Measurements from ENCODE around the genes STARD3 and THRA.

GRCh38 chr17:39627935-39628973 lies 1.5 kb downstream of the PPP1R1B start:
- PRO-cap = no peak

DNA sequence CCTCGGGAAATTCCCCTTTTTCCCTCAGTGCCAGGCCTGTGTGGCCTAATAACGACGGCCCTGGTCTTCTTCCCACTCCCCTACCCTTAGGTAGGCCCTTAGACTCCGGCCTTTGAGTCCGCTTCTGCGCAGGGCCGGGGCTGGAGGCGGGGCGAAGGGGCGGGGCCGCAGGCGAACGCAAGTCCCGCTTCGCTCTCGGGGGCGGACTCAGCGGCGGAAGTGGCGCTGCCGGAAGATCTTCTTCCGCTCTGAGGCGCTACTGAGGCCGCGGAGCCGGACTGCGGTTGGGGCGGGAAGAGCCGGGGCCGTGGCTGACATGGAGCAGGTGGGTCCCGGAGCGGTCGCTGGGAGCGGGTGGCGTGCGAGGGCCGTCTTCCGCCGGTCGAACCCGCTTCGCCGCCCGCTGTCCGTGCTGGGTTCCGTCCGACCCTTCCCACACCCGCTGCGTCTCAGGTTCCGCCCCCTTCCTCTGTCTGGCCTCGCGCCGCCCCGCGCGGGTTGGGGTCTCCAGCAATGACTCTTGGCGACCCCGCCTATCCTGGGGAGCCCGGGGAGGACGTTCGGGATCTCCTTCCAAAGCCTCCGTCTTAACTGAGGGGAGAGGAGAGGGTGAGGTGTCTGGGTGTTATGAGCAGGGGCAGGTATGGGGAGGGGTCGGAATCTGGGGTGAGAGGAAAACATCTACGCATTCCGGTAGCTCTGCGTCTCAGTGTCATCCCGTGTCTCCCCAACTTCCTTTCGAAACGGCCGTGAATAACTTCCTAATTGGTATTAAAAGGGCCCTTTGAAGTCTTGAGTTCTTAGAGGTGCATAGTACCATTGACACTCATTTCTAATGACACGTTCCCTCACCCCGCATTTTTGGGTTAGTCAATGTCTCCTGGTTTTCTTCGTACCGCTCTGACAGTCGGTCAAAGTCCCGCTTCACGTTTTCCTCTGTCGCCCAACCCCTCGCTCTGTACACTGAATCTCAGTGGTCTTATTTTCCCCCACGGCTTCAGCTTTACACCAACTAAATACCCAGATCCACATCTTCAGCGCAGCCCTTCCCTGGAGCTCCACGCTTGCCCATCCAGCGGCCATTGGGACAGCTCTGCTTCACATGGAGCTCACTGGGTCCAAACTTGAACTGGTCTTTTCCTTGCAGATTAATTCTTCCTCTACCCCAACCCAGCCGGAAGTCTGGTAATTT lies at the start of gene STARD3:
STARD3 (plus strand) TSS at position 238 of the 1,192 bp plus-strand sequence.
- PRO-cap = bidirectional peak, plus-strand start at position 296 of the sequence, minus-strand start at position 107 of the sequence; bidirectional peak, plus-strand start at position 445 of the sequence, minus-strand start at position 451 of the sequence

DNA sequence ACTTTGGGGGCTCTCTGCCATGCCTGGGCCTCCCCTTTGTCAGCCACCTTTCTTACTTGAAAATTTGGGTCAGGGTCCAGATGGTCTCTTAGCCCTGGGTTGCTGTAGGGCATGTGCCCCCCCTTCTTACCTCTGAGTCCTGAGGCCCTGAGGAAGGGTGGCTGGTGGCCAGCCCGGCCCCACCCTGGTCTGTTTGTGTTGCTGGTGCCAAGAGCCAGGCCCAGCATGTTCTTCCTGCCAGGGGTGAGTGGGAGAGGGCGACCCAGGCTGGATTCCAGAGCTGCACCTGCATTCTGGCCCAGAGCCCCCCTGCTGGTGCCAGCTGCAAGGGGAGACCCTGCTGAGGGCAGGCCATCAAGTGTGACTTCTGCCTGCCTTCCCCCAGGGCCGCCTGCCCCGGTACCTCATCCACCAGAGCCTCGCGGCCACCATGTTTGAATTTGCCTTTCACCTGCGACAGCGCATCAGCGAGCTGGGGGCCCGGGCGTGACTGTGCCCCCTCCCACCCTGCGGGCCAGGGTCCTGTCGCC lies 2.7 kb upstream of the TCAP start:
- PRO-cap = no peak

GRCh38 chr17:39728894-39729764 lies 1.2 kb downstream of the MIEN1 start:
- PRO-cap = no peak

- PRO-cap = no peak
Observed at GRCh38 chr17:39738501-39739035, 830 bp downstream of the GRB7 start.

DNA sequence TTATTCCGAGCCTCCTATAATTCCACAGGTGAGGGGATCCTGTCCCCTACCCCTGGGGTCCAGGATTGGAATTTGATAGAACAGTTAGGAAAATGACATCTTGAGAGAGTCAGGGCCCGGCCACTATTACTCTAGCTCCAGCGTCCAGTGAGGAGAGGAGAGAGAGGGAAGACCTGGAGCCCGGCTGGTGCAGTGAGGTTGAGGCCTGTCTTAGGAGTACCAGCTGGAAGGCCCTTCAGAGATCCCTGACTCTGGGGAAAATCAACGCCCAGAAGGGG lies 17.3 kb downstream of the GRB7 start:
- PRO-cap = no peak

DNA sequence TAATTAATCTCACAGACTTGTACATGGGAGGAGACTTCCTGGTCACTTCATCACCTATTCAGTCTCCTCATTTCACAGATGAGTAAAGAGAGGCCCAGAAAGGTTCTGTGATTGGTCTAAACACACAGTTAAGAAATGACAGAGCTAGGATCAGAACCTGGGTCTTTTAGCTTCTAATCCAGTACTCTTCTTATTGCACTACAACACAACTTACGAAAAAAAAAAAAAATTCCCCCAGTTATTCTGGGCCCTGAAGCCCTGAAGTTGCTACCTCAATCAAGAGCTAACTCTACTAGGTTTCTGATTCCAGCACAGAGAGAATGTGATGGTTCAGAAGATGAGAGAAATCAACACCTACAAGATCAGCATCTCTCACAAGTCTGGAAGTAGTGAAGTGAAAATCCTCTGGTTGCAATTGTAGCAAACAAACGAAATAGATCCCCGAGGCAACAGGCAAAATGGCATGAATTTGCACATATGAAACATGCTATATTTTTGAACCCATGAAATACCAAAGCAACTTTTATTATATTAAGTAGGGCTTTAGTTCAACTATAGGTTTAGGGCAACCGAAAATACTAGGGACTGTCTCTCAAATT lies 37.4 kb downstream of the GRB7 start:
- PRO-cap = no peak

DNA sequence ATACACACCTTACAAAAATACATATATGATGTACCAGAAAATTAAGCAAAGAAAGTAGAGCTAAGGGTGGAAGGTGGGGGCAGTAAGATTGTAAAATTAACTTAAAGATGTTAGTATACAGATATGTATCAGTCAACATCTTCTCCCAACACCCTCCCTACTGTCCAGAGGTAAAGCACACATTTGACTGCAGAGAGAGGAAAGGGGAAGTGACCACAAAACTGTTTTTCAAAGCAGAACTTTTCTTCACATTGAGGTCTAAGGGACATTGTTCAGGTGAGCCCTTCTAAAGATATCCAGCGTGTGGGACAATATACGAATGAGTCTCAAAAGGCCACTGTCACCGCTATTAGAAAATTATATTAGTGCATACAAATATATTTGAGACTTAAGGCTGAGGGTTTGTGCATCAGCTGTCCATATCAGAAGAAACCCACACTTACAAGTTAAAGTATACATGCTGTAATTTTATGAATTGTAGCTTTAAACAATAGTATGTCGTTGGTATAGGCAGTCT lies 845 bp upstream of the IKZF3 start:
- PRO-cap = no peak

GRCh38 chr17:39924776-39925936 lies 2.2 kb downstream of the ORMDL3 start:
- PRO-cap = no peak

GRCh38 chr17:39964033-39964240 lies 1.1 kb downstream of the GSDMA start:
- PRO-cap = no peak

- PRO-cap = no peak
Observed at GRCh38 chr17:40026578-40027364, 11.5 kb downstream of the CSF3 start.

GRCh38 chr17:40058388-40058845 lies 4.2 kb upstream of the MED24 start:
- PRO-cap = no peak

DNA sequence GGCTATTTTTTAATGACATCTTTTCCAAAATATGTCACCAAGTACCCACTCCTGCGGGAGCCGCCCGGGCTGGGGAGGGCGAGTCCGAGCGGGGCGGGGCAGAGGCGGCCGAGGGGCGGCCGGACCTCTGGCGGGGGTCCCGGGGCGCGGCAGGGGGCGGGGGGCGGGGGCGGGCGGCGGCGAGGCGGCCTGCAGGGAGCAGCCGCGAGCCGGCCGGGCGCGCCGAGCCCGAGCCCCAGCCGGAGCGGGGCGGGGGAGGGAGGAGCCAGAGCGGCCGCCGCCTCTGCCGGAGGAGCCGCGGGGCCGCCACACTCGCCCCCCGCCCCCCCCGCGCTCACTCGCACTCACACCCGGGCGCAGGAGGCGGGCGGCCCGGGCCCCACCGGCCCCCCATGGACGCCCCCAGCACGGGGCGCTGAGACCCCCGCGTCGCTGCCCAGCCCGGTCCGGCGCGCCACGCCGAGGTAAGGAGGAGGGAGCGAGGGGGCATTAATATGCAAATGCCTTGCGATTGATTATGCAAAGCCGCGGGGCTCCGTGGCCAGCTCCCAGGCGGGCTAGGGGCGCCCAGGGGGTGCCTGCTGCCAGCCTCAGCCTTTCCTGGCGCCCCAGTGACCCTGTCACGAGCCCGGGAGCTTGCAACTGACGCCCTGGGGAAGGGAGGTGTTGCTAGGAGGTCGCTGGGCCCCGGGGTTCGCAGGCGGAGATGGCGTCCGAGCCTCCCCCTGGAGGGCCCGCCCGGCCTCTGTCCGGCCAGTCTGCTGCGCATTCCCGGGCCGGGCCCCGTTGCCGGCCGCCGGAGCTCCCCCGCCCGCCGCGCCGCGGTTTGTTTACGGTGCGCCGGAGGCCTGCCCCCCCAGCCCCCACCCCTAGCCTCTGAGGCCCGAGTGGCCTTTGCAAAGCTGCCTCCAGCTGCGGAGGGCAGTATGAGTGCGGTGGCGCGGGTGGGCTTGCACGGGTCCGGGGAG lies at the start of gene THRA:
THRA (plus strand) TSS at position 337 of the 968 bp plus-strand sequence.
- PRO-cap = unidirectional peak, plus-strand start at position 238 of the sequence; unidirectional peak, plus-strand start at position 252 of the sequence; unidirectional peak, plus-strand start at position 337 of the sequence; bidirectional peak, plus-strand start at position 755 of the sequence, minus-strand start at position 747 of the sequence

GRCh38 chr17:40068672-40069777 lies 6.3 kb downstream of the THRA start:
- PRO-cap = no peak

GRCh38 chr17:40069778-40070619 lies 7.2 kb downstream of the THRA start:
- PRO-cap = no peak

- PRO-cap = no peak
Observed at GRCh38 chr17:40071792-40072218, 9.0 kb downstream of the THRA start.

GRCh38 chr17:40112459-40113525 lies 9.0 kb upstream of the MSL1 start:
- PRO-cap = bidirectional peak, plus-strand start at chr17:40113409, minus-strand start at chr17:40113259

DNA sequence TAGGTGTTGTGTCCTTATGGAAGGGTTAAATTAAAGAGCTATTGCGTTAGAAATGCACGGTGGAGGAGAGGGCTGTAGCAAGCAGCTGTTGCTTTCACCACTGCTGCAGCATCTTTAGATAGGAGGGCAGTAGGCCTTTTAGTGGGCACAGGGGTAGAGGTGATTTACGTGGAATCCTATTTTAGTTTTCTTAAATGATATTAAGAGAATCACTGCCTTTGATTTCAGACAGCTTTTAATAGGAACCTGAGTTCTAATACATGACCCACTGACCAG lies 1.9 kb downstream of the MSL1 start:
- PRO-cap = no peak

- PRO-cap = no peak
Observed at GRCh38 chr17:40141155-40141329, 705 bp downstream of the CASC3 start.

DNA sequence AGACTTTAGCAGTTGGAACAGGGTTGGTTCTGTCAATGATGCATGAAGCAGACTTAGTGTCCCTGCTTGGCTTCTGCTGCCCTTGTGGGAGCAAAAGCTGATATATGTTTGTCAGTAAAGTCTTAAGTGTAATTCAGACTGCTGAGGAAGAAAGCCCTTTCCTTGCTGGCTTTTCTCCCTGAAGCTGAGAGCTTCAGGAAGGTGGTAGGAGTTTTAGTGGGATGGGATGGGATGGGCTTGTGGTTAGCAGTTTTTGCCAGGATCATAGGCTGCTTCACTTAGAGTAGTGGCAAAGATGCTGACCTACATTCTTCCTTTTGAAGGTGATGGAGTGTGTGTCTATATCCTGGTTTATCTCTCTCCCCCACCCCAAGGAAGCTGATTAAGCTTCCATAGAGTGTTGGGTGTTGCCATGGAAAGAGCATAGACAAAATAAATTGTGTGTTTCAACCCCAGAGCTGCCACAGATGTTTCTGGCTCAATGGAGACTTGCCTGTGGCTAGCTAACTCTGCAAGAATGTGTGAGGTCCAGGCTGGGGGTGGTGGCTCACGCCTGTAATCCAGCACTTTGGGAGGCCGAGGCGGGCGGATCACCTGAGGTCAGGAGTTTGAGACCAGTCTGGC lies 4.7 kb upstream of the RARA start:
- PRO-cap = no peak

Data from neural crest cell (in vitro differentiated cells).